Thyroid gland (tissue), 7 donors: ENCODE measurements around a stretch of chr15.

GRCh38 chr15:62392441-62392870 is 2.1 kb downstream of the TLN2 start:
- PRO-cap, 2 experiments: no peak in any of the 2 experiments
- RAMPAGE, long total RNA, 5 experiments: no peak in any of the 5 experiments

DNA sequence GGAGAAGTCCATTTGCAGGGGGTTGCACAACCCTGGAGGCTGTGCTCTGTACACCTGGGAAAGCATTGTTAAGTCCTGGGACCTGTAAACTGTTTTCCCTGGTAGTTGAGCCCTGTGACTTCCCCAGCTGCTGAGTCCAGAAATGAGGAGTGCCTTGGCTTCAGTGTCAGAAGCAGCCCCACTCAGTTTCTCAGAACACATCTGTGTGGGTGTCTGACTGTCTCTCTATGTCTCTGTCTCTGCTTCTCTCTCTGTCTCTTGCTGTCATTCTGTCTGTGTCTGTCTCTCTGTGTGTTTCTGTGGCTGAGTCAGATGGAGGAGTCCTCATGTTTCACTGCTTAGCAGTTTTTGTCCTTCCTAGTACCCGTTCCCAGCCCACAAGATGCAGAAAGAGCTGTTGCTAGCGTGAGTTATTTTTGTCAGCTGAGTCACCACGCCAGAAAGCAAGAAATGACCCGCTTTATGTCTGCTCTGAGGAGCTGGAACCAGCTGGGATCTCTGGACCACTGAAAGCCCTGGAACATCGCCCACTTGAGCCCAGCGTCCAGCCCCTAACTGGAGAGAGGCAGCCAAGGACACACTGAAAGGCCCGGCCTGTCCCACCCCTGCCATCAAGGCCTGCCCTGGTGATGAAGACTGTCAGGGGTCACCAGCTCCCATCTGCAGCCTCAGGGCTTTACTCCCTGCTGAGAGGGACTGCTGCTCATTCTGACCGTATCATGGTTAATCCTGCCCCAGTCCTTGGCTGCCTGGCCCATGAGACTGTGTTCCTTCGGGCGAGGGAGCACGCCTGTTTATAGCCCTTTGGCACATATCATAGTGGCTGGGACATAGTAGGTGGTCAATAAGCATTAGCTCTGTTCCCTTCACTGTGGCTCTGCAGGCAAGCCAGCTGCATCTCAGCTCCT is 101.8 kb upstream of the TPM1 start:
- PRO-cap, 2 experiments: no peak in any of the 2 experiments
- RAMPAGE, long total RNA, 5 experiments: no peak in any of the 5 experiments

- PRO-cap, 2 experiments: peak in 1 of 2 experiments; most common plus-strand start chr15:63030239 (in 1); most common minus-strand start chr15:63030155 (in 1)
- RAMPAGE, long total RNA, 5 experiments: no peak in any of the 5 experiments
Observed at GRCh38 chr15:63029897-63030669, 12.5 kb upstream of the TPM1 start.

DNA sequence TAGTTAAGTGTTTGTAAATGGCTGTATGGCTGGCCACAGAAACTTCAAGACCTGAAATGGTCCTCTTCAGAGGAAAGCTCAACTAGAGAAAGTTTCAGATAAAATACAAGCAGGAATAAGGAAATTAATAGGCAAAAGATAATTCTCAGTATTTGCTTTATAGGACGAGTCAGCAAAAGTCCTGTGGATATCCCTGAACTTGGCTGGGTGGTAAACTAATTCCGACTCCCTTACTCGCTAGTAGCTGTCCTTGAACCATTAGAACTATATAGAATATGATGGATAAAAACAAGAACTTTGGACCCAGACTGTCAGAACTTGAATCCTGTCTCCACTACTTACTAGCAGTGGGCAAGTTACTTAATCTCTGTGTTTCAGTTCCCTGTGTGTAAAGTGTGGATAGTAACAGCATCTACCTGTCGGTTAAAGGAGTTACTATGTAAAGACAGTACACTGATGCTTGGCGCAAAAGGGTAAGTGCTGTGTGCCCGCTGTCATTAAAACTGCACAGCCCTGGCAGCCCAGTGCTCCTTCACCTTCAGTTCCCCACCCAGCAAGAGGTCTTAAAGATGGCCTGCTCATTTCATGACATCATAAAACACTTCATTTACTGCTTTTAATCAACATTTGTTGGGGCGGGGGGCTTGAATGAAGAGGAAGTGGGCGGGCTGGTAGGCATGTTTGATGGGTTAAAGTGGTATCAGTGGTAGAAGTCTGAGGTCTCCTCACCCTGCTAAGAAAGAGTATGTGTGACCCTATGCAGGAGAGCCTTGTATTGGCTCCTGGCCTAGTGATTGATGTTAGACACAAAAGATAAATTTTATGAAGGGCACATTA is 7.3 kb downstream of the TPM1 start:
- PRO-cap, 2 experiments: no peak in any of the 2 experiments
- RAMPAGE, long total RNA, 5 experiments: no peak in any of the 5 experiments

- PRO-cap, 2 experiments: no peak in any of the 2 experiments
- RAMPAGE, long total RNA, 5 experiments: no peak in any of the 5 experiments
Observed at GRCh38 chr15:63054111-63054792, 11.7 kb downstream of the TPM1 start.

DNA sequence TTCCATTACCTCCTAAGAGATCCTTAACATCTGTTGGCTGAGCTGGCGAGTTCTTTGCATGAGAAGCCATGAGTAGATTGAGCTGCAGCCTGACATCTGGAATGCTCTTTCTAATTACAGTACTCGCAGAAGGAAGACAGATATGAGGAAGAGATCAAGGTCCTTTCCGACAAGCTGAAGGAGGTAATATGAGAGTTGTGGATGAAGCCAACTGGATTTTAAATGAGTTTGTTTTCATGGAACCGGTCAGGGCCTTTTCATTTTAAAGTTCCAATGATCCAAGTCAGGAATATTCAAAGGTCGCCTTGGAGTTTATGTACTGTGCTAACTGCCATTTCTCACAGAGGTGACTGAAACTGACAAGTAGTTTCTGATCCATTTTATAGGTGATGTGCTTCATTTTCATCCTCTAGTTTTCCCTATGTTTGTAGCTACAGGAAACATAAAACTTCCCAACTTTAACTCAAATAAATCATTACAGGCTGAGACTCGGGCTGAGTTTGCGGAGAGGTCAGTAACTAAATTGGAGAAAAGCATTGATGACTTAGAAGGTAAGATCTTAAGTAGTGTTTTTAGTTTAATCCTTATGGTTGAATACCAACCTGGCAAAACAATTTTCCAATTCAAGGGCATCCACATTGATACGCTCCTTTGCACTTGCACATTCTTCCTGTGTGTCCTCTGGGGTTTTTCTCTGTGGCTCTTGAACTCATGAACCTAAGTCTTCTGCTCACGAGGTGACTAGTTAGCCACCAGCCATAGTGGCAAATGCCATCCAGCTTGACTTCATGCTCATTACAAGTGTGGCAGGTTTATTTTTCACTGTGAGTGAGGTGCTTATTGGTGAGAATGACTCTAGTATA is 19.8 kb downstream of the TPM1 start:
- PRO-cap, 2 experiments: no peak in any of the 2 experiments
- RAMPAGE, long total RNA, 5 experiments: no peak in any of the 5 experiments

- PRO-cap, 2 experiments: no peak in any of the 2 experiments
- RAMPAGE, long total RNA, 5 experiments: no peak in any of the 5 experiments
Observed at GRCh38 chr15:63063952-63064545, 21.5 kb downstream of the TPM1 start.

DNA sequence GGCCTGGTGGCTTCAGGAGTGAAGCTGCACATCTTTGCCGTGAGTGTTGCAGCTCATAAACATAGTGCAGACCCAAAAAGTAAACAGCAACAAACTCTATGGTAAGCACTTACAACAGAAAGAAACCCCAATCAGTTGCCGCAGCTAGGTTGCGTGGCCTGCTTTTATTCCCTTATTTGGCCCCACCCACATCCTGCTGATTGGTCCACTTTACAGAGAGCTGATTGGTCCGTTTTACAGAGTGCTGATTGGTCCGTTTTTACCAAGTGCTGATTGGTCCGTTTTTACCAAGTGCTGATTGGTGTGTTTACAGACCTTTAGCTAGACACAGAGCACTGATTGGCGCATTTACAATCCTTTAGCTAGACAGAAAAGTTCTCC is 16.3 kb upstream of the LACTB start:
- PRO-cap, 2 experiments: no peak in any of the 2 experiments
- RAMPAGE, long total RNA, 5 experiments: no peak in any of the 5 experiments

- PRO-cap, 2 experiments: no peak in any of the 2 experiments
- RAMPAGE, long total RNA, 5 experiments: no peak in any of the 5 experiments
Observed at GRCh38 chr15:63190746-63191234, 1.4 kb downstream of the RAB8B start.

DNA sequence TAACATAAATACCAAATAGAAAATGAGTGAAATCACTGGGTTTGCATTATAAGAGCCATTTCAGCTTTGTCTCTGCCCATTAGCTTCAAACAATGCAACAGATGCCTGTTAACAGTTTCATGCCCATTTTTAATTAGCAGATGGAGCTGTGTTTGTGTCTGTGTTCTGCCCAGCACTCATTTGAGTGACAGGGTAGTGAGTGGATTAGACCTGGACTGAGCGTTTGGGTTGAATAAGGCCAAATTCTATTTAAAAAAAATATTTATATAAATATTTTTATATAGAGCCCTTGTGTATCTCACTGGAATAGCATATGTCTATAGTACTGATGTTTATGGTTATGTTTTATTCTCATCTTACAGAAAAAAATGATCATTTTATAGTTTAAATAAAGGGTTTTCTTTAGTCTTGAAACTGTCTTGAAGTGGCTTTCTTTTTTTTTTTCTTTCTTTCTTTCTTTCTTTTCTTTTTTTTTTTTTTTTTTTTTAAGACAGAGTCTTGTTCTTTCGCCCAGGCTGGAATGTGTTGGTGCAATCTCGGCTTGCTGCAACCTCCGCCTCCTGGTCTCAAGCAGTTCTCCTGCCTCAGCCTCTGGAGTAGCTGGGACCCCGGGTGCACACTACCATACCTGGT is 7.6 kb downstream of the RAB8B start:
- PRO-cap, 2 experiments: no peak in any of the 2 experiments
- RAMPAGE, long total RNA, 5 experiments: no peak in any of the 5 experiments

DNA sequence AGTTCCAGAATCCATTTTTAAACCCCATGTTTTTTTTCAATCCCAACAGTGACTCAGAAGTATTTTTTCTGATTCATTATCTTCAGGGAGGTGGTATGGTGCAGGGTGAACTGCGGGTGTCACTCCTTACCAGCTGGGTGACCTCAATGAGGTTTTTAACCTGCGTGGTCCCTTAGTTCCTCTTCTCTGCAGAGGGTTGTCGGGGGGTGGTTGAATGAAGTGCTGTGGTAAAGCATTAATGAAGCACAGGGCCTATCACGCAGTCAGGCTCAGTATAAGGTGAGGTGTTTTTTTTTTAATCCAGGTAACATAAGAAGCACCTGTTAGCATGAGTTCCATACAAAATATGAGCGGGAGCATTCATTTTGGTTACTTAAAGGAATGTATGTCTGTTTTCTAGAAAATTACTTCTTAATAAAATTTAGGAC is 14.4 kb downstream of the RAB8B start:
- PRO-cap, 2 experiments: no peak in any of the 2 experiments
- RAMPAGE, long total RNA, 5 experiments: no peak in any of the 5 experiments

- PRO-cap, 2 experiments: peak in 1 of 2 experiments; most common plus-strand start chr15:63234620 (in 1); most common minus-strand start chr15:63234507 (in 1)
- RAMPAGE, long total RNA, 5 experiments: no peak in any of the 5 experiments
Observed at GRCh38 chr15:63234282-63234868, 43.0 kb upstream of the APH1B start.

- PRO-cap, 2 experiments: no peak in any of the 2 experiments
- RAMPAGE, long total RNA, 5 experiments: no peak in any of the 5 experiments
Observed at GRCh38 chr15:63375048-63375555, 6.5 kb downstream of the CA12 start.

- PRO-cap, 2 experiments: no peak in any of the 2 experiments
- RAMPAGE, long total RNA, 5 experiments: no peak in any of the 5 experiments
Observed at GRCh38 chr15:63379322-63380205, 2.1 kb downstream of the CA12 start.

- PRO-cap, 2 experiments: no peak in any of the 2 experiments
- RAMPAGE, long total RNA, 5 experiments: no peak in any of the 5 experiments
Observed at GRCh38 chr15:63487141-63487685, 17.2 kb upstream of the USP3 start.

DNA sequence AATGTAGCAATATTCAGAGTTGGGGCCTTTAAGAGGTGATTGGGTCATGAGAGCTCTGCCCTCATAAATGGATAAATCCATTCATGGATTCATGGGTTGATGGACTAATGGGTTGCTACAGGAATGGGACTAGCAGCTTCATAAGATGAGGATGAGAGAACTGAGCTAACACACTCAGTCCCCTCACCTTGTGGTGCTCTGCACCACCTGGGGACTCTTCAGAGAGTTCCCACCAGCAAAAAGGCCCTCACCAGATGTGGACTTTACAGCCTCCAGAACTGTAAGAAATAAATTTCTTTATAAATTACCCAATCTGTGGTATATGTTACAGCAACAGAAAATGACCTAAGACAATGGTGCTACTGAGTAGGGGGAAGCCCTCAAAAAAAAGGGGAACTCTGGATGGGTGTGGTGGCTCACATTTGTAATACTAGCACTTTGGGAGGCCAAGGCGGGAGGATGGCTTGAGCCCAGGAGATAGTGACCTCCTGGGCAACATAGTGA is 14.2 kb upstream of the USP3 start:
- PRO-cap, 2 experiments: no peak in any of the 2 experiments
- RAMPAGE, long total RNA, 5 experiments: no peak in any of the 5 experiments

- PRO-cap, 2 experiments: no peak in any of the 2 experiments
- RAMPAGE, long total RNA, 5 experiments: no peak in any of the 5 experiments
Observed at GRCh38 chr15:63497440-63498602, 6.6 kb upstream of the USP3 start.

DNA sequence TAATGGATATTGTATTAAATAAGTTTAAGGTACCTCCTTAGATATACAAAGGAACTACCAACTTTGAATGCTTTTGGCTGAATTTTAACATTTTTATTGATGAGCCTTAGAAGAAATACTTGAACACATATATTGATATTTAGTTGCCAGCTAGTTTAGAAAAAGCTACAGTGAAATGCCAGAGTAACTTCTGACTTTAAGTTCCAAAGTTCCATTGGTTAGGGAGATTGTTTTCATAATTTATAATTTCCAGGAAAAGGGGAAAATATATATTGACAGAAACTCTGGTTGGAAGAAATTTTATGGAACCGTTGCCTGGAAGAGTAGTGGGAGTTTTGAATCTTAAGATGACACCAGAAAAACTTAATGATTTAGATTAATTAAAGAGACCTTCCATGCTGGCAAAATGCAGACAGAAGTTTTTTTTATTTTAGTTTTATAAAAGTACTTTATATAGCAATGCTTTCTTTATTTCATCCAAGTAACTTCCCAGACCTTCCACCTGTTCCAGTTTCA is 27.9 kb upstream of the FBXL22 start:
- PRO-cap, 2 experiments: no peak in any of the 2 experiments
- RAMPAGE, long total RNA, 5 experiments: no peak in any of the 5 experiments

DNA sequence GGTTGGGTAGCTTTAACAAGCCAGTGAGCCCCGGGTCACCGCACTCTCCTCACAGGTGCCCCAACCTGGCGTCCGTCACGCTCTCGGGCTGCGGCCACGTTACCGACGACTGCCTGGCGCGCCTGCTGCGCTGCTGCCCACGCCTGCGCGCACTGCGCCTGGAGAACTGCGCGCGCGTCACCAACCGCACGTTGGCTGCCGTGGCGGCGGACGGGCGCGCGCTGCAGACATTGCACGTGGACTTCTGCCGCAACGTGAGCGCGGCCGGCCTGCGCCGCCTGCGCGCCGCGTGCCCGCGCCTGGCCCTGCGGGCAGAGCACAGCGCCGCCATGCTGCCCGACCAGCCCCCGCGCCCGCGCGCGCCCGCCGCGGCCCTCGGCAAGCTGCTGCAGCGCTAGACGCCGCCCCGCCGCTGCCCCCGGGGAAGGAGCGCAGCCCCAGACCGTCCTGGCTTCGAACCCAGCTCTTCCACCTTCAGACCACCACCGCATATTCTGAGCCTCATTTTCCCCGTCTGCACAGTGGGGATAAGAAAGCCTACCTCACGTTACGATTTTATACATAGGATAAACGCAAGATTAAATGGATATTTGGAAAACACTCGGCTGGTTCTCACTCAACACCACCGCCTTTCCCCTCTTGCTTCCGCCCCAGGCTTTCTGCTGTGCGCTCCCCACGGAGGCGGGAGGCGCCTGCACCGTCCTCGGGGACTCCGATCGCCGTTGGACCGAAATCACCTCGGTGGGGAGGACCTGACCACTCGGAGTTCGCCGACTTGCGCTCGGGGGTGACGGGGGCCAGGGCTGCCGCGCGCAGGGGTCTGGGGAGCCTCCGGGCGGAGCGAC is 3.7 kb downstream of the FBXL22 start:
- PRO-cap, 2 experiments: peak in 2 of 2 experiments; most common plus-strand start position 314 of the sequence (in 2); most common minus-strand start position 101 of the sequence (in 1)
- RAMPAGE, long total RNA, 5 experiments: start-site peak on the plus strand in 1 of 5 experiments, centred at position 386 of the sequence, 9 reads per replicate; start-site peak on the minus strand in 3 of 5 experiments, centred at positions 115 to 183 of the sequence, 9 to 26 reads per replicate

DNA sequence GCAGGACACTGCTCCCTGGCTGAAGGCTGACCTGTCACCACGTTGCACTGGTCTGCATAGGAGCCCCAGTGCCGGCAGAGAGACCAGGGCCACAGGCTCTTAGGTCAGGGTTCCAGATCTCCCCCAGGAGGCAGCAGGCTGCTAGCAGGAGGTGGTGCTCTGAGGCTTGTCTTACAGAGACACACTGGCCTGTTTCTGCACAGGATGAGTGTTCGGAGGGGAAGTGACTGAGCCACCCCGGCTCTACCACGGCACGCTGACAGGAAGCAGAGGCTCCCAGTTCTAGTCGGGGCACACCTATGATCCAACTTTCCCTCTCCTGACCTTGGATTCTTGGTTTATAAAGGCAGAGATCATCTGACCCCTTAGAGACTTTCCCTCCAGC is 8.6 kb downstream of the FBXL22 start:
- PRO-cap, 2 experiments: no peak in any of the 2 experiments
- RAMPAGE, long total RNA, 5 experiments: no peak in any of the 5 experiments